ENCODE measurements around the genes DMWD, NOVA2, IGFL1 and CCDC8.

GRCh38 chr19:45668545-45668798, 451 bp downstream of the GIPR start:
- PRO-cap, result no peak
- RAMPAGE, long total RNA, 2 experiments, result no peak in any of the 2 experiments

DNA sequence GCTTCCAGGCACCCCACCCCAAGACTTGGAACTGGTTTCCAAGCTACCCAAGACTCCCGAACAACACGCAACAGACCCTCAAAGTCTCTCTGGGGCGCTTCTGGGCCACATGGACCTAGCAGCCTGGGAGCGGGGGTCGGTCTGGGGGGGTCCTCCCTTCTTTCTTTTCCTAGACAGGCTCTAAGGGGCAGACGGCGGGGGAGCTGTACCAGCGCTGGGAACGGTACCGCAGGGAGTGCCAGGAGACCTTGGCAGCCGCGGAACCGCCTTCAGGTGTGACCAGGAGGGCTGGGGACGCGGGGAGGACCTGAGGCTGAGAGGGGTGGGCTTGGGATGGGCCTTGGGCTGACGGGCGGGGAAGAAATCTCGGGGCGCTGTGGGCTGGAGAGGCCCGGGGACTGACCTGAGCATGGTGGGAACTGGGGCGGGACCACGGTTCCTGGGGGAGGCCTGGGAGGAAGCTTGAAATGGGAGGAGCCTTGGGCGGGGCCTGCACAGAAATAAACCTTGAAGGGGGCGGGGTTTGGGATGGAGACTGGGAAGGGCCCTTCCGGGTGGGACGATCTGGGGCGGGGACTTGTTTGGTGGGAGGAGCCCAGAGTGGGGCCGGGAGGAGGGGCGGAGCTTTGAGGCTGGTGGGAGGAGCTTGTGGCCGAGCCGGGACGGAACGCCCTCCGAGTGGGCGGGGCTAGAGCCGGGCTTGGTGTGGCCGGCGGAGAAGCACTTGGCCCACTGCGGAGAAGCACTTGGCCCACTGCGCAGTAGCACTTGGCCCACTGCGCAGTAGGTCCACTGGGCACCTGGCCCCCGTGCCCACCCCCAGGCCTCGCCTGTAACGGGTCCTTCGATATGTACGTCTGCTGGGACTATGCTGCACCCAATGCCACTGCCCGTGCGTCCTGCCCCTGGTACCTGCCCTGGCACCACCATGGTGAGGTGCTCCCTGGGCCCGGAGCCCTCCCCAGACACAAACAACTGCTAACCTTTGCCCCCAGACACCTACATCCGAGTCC, 2.7 kb downstream of the GIPR start:
- PRO-cap, result bidirectional peak, plus-strand start at position 691 of the sequence, minus-strand start at position 431 of the sequence
- RAMPAGE, long total RNA, 2 experiments, result no peak in any of the 2 experiments

DNA sequence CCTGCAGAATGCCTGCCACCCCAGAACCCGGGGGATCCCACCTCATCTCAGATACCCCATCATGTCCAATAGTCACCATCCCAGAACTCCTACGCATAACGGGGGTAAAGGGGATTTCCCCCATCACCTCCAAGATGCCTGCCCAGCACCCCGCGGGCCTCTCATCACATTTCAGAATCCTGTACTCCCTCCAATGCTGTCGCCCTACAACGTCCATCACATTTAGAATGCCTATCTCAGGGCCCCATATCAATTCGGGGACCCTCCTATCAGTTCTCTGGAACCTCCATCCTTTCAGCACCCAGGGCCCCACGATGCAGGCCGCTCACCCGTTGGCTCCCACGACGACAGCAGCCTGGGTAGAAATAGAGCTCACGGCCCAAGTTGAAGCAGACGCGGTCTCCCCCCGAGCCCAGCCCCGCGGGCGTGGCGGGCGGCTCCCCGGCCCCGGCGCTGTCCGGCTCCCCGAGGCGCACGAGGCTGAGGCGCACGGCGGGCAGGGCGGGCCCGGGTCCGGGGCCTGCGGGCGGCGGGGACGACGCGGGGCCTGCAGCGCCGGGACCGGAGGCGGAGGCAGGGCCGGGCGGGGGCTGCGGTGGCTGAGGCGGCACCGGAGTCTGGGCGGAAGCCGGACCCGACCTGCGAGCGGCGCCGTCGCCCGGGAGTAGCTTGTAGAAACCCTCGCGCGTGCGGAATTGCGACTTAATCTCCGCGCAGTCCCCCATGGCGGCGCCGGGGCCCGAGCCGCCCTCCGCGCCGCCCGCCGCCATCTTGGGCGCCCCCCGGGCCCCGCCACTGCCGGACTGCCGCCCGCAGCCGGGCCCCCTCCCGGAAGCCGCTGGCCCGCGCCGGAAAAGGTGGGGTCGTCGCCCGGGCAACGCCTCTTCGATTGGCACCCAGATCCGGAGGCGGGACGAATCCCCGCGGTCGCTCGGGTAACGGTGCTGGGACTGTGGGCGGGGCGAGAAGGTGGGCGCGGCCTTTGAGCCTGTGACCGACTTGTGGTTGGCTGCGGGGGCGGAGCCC, at the start of gene DMWD:
TSS of gene DMWD (minus strand) at position 859 of the 1,026 bp plus-strand sequence.
- PRO-cap, result unidirectional peak, minus-strand start at position 805 of the sequence
- RAMPAGE, long total RNA, 2 experiments, result no peak in any of the 2 experiments

DNA sequence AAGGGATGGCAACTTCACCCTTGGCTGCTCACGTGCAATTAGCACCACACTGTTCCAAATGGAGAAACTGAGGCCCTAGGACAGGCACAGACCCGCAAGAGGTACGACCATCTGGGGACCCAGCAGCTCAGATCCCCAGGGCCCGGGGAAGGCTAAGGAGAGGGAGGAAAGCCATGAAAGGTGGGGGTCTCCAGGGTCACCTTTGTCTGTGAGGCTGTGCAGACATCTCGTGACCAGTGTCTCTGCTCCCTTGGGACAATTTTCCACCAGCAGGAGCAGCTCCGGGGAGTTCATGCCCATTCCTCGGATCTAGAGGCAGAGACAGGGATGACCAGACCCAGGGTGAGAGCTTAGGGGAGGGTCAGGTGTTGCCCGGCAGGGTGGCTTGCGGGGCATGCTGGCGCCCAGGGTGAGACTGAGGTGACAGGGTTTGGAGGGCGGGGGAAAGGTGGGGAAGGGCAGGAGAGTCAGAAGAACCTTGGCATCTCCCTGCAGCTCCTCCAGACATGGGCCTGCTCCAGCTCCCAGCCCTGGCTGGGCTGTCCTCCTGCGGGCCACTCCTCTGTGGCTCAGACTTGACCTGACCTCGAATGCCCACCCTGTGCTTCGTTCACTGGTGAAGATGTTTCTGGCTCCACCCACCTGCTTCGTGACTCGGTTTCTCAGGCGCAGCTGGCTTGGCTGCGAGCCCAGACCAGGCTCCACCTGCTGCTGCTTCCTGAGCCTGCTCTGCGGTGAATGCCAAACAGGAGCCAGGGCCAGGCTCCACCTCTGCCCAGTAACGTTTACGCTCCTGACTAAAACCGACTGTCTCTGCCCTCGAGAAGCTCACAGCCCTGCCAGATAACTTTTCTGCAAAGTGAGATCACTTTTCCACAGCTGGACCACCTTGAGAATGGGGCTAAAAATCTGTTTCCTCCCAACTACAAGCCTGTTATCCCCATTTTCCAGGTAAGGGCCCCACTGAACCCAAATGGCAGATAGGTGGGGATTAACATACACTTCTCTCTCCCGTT, 8.8 kb upstream of the RSPH6A start:
- PRO-cap, result no peak
- RAMPAGE, long total RNA, 2 experiments, result no peak in any of the 2 experiments

DNA sequence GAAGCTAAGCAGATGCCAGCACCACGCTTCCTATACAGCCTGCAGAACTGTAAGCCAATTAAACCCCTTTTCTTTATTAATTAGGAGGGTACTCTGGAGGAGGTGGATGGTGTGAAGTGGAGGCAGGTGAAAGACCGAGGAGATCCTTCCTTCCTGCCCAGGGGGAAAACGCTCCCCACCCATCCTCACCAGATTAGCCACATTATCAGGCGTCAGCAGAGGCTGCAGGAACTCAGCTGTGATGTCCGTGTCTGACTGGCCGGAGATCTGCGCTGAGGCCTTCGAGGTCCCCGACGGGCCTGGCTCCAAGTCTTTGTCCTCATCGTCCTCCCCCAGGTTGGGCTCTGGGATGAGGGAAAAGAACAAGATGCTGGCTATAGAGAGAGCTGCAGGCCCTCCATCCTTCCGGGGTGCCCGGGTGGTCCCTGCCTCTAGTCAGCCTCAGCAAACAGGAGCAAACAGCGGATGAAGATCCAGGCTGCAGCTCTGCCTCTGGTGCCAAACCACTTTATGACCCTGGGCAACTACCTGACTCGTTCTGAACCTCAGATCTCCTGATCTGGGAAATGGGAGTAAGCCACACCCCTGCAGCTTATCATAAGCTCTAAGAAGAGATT, 23.3 kb upstream of the RSPH6A start:
- PRO-cap, result no peak
- RAMPAGE, long total RNA, 2 experiments, result no peak in any of the 2 experiments

DNA sequence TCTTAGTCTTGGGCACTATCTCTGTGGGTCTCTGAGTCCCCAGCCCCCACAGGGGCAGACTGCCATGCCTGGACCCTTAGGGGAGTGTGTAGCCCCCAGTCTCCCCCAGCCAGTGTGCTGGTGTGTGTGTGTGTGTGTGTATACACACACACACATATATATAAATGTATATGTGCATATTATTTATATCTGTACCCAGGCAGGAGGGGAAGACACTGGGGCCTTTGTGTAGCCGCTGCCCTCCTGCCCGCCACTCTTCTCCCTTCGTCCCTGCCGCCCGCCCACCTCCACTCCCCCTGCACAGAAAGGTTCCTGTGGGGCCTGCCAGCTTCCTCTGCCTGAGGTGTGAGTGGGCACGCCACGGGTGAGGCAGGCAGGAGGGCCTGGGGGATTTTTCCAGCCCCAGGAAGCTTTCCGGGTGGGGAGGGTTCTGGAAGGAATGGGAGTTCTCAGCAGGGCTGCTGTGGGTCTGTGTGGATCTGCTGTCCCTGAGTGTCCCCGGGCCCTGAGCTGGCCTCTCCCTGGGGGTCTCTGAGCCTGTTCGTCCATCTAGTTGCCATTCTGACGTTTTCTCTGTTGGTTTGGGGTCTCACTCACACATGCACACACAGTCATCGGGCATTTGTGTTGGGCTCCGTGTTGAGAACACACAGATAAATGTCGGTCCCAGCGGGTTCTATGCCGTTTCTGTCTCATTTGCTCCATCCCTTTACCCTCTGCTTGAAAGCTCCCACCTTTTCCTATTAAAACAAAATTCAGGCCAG, 6.8 kb downstream of the IRF2BP1 start:
- PRO-cap, result no peak
- RAMPAGE, long total RNA, 2 experiments, result no peak in any of the 2 experiments

DNA sequence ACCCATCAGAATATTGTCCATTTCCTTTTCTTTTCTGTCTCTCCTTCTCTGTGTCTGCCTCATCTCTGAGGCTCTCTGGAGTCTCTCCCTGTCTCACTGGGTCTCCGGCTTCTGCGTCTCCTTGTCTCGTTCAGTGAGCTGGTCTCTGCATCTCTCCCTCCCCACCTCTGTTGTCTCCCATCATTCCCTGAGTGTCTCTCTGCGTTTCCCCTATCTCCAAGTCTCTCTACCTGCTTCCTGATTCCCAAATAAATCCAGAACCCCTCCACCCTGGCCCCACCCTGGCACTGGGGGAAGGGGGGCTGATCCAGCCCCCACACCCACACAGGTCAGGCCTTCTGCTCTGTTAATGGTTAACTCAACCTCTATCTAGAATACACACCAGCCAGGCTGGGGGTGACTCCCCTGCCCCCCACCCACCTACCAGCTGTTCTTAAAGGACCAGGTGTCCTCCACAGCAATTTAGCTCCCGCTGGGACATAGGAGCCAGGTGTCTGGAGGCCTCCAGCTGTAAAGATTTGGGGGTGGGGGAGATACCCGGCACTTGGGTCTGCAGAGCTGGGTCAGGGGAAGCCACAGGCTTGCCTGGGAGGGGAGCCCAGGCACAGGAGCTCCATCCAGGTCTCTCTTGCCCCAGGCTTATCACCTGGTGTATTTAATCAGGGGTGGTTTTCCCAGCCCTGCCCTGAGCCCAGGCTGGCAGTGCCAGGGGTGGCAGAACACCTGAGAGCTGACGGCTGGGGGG, 4.0 kb downstream of the IRF2BP1 start:
- PRO-cap, result no peak
- RAMPAGE, long total RNA, 2 experiments, result no peak in any of the 2 experiments

- PRO-cap, result no peak
- RAMPAGE, long total RNA, 2 experiments, result no peak in any of the 2 experiments
Observed at GRCh38 chr19:45882488-45883262, 3.3 kb downstream of the IRF2BP1 start.

DNA sequence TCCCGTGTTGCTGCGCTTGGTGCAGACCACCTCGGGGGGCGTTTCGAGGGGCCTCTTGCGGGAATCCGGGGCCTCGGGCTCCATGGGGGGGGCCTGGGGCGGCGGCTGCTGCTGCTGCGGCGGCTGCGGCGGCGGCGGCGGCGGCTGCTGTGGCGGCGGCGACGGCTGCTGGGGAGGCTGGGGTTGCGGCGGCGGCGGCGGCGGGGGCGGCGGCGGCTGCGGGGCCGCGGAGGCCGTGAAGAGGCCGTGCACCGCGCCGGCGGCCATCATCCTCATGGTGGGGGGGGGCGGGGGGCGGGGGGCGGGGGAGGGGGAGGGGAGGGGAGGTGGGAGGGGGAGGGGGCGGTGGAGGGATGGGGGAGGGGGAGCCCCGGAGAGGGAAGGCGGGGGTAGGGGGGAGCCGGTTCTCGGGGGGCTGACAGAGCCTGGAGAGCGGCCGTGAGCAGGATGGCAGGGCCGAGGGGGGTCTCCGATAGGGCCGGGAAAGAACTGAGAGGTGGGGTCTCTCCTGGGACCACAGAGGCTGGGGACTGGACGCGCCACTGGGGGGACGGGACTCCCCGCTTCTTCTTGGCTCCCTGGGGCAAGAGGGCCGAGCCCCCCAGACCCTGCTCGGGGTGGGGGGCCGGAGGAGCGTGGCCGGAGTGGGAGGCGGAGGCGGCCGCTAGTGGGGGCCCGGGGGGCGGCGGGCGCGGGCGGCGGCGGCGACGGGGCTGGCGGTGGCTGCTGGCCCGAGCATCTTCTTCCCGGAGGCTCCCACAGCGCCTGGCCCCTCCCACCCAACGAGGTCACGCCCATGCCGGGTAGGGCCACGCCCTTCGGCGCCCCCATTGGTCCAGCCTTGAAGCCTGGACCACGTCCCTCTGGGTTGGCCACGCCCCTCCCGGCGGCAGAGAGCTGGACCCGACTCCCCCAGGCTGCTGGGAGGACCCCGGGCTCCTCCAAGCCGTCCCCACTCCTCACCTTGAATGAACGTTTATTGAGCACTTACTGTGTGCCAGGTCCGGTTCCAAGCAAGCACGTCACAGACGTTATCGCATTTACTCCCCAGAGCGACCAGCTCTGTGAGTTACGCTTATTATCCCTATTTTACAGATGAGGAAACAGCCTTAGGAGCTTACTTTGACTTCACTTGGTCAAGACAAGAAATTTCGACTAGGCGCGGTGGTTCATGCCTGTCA, at the start of gene NOVA2:
TSS of gene NOVA2 (minus strand) at position 598 of the 1,181 bp plus-strand sequence.
- PRO-cap, result unidirectional peak, minus-strand start at position 276 of the sequence; unidirectional peak, minus-strand start at position 746 of the sequence
- RAMPAGE, long total RNA, 2 experiments, result no peak in any of the 2 experiments

DNA sequence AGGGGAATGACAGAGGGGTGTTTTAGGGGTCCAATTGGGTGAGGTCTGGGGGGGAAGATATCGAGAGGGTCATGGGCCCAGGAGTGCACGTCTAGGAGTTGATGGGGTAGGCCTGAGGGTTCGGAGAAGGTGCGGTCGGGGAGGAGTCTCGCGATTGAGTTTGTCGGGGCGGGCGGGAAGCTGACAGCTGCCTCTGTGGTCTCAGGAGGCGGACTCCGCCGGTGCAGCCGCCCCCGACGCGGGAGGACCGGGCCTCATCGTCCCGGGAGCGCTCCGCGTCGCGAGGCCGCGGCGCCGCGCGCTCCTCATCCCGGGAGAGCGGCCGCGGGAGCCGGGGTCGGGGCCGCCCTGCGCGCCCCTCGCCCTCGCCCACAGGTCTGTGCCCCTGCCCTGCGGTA, 7.0 kb downstream of the PGLYRP1 start:
- PRO-cap, result no peak
- RAMPAGE, long total RNA, 2 experiments, result no peak in any of the 2 experiments

- PRO-cap, result no peak
- RAMPAGE, long total RNA, 2 experiments, result no peak in any of the 2 experiments
Observed at GRCh38 chr19:46068316-46069174, 27.7 kb upstream of the IGFL4 start.

DNA sequence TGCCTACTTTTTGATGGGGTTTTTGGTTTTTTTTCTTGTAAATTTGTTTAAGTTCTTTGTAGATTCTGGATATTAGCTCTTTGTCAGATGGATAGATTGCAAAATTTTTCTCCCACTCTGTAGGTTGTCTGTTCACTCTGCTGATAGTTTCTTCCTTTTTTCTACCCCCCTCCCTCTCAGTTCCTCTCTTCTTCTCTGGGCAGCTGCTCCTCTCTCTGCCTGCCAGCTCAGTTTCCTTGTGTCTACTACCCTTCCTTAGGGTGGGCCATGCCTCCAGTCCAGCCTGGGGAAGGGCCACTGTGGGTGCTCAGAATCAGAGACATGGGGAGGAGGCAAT, 37.0 kb downstream of the IGFL2 start:
- PRO-cap, result no peak
- RAMPAGE, long total RNA, 2 experiments, result no peak in any of the 2 experiments

DNA sequence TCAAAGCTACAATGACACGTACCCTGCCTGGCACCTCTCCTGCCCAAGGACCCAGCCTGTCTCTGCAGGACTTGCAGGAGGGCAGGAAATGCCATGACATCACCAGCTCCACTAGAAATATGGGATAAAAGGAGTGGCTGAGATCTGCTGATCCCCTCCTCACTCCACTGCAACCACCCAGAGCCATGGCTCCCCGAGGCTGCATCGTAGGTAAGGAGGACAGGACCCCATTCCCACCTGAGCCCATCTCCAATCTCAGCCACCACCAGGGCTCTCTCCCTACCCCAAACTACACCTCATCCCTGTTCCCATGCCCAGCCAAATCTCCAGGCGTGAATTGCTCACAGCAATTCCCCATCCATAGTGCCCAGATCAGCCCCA, at the start of gene IGFL1:
TSS of gene IGFL1 (plus strand) at position 153 of the 381 bp plus-strand sequence.
- PRO-cap, result no peak
- RAMPAGE, long total RNA, 2 experiments, result no peak in any of the 2 experiments

GRCh38 chr19:46298682-46299555, 2.1 kb downstream of the HIF3A start:
- PRO-cap, result unidirectional peak, minus-strand start at chr19:46298816; bidirectional peak, plus-strand start at chr19:46299412, minus-strand start at chr19:46298997
- RAMPAGE, long total RNA, 2 experiments, result no peak in any of the 2 experiments

DNA sequence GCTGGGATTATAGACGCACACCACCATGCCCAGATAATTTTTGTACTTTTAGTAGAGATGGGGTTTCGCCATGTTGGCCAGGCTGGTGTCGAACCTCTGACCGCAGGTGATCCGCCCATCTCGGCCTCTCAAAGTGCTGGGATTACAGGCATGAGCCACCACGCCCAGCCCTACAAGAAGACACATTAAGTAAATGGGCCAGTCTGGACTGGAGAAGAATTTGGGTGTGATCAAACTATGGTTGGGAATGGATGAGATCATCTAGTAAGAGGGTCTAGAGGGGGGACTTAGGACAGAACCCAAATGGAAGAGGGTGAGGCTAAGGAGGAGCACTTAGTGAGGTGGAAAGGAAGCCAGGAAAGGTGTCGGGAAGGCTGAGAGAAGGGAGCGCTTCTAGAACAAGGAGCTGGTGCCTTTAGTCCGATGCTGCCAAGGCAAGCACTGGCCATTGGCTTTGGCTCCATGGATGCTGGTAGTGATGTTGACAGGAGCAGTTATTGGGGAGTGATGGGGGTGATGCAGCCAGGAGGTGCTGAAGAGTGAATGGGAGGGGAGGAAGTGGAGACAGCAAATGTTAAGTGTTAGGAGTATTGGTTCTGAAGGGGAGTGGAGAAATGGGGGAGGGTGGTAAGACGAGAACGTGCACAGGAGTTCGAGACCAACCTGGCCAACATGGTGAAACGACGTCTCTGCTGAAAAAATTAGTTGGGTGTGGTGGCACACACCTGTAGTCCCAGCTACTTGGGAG, 1.7 kb downstream of the PPP5C start:
- PRO-cap, result no peak
- RAMPAGE, long total RNA, 2 experiments, result no peak in any of the 2 experiments

GRCh38 chr19:46412976-46413912, at the start of gene CCDC8:
CCDC8 (minus strand) TSS chr19:46413564.
- PRO-cap, result bidirectional peak, plus-strand start at chr19:46413749, minus-strand start at chr19:46413612
- RAMPAGE, long total RNA, 2 experiments, result start-site peak on the minus strand in 2 of 2 experiments, at chr19:46413400-46413613 at its widest, 61 to 287 reads per replicate

GRCh38 chr19:46520548-46521074, 24.9 kb upstream of the PNMA8B start:
- PRO-cap, result no peak
- RAMPAGE, long total RNA, 2 experiments, result no peak in any of the 2 experiments

DNA sequence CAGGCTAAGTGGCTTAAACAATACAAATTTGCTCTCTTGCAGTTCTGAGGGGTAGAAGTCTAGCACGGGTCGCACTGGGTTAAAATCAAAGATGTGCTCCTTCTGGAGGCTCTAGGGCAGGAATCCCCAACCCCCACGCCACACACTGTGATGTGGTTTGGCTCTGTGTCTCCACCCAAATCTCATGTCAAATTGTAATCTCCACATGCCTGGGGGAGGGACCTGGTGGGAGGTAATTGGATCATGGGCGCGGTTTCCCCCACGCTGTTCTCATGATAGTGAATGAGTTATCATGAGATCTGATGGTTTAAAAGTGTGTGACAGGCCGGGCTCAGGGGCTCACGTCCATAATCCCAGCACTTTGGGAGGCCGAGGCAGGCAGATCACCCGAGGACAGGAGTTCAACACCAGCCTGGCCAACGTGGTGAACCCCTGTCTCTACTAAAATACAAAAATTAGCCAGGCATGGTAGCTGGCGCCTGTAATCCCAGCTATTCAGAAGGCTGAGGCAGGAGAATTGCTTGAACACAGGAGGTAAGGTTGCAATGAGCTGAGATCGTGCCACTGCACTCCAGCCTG, 26.5 kb upstream of the CALM3 start:
- PRO-cap, result no peak
- RAMPAGE, long total RNA, 2 experiments, result no peak in any of the 2 experiments

- PRO-cap, result bidirectional peak, plus-strand start at chr19:46634525, minus-strand start at chr19:46634226
- RAMPAGE, long total RNA, 2 experiments, result no peak in any of the 2 experiments
Observed at GRCh38 chr19:46633908-46634761, 1.9 kb downstream of the GNG8 start.

DNA sequence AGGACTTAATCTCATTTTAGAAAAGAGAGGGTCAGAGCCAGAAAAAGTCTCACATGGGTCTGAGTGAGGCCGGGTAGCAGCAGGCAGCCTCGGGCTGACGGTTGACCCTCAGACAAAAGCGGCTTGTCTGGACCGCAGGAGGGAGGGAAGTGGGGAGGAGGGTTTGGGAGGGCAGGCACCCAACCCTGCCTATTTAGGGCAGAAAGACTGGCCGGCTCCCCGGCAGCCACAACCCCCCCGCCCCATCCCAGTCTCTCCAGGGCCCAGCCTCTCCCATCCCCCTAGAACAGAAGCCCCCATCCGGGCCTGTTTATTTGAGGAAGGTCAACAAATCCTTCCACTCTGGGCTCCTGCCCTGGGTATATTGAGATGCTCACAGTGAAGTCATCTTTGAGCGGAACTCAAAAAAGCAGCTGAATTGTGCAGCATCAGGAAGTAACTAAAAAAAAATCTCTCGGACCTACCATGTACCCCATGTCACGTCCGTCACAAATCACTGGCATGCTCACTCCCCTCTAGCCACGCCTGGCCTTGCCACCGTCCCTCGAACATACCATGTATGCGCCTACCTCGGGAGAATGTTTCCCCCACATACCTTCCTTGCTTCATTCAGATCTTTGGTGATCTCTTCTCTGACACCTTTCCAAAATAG, 6.3 kb downstream of the DACT3 start:
- PRO-cap, result unidirectional peak, minus-strand start at position 151 of the sequence; bidirectional peak, plus-strand start at position 518 of the sequence, minus-strand start at position 441 of the sequence
- RAMPAGE, long total RNA, 2 experiments, result no peak in any of the 2 experiments